ENCODE data around the genes MAP3K14 and RPRML.

DNA sequence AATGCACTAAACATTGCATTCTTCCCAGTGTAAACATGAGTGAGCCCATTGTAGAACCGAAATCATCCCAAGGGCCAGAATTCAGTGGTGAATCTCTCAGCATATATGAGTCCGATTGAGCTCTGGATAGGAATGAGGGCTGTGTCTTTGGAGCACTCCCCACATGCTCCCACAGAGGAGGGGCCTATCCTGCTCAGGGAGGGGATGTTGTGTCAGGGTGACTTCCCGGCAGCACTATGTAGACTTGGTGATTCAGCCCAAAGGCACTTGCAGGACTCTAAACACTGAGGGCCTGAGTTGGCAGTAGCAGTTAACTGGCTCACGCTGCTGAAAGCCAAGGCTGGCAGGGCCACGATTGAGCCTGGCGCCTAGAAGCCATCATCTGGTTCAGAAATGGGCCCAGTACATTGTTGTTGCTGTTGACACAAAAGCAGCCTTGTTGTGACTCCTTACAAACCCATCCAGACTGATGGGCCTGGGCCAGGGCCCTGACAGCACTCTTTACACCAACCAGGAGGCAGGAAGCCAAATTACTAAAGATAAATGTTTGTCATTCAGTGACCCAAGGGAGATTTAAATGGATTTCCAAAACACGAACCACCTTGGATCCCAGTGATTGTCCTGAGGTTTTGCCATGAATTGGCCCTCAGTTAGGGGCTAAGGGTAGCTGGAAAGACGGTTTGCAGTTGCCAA lies 31.9 kb downstream of the NMT1 start:
- RAMPAGE, long total RNA: no peak
- RRBS: no CpG with 5 or more reads among the region's 8 CpGs

DNA sequence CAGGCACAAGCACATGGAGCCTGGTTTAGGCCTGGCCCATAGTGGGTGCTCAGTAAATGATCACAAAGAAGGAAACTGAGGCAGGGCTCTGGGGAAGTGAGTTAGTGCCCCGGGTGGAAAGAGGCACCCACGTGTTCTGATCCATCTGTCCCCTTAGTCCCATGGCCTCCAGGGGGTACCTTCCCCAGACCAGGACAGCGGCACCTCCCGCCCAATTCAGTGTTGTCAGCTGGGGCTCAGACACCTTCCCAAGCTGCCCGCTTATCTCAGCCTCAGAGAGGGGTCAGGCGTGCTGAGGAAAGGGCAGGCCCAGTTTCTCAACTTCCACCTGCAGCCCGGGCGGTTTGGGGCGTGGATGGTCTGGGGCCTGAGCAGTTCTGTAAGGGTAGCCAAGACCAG lies 5.2 kb downstream of the PLCD3 start:
- RAMPAGE, long total RNA: no peak
- RRBS: no CpG with 5 or more reads among the region's 9 CpGs

GRCh38 chr17:45222115-45222609 lies 477 bp downstream of the FMNL1 start:
- RAMPAGE, long total RNA: no peak
- RRBS: 9% methylated on average over 42 of the region's 49 CpGs

DNA sequence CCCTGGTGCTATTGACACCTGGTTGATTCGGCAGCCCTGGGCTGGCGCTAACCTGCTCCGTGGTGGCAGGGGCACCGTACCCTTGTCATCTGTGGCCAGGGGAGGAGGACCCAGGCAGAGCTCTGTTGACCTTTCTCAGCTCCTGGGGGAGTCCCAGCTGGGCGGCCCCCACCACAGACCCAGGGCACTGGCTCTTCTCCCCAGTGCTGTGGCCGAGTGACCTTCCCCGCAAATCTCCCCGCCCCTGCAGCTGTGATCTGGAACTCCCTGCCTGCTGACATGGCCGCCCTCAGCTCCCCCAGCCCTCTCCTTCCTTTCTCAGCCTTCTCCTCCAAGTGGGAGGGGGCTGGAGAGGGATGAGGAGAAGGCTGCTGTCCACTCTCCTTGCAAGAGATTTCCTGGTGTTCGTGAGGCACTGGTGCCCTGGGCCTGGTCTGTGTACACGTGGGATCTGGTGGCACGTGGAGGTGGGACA lies 8.0 kb downstream of the FMNL1 start:
- RAMPAGE, long total RNA: no peak
- RRBS: no CpG with 5 or more reads among the region's 12 CpGs

DNA sequence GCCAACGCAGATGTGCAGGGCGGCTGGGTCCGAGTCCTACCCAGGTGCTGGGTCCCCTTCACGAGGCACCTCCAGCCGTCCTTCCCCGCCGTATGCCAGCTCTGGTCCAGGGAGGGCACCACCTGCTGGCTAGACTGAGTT lies 9.9 kb downstream of the FMNL1 start:
- RAMPAGE, long total RNA: no peak
- RRBS: no CpG with 5 or more reads among the region's 7 CpGs

GRCh38 chr17:45296516-45297048 lies 20.2 kb downstream of the MAP3K14 start:
- RAMPAGE, long total RNA: no peak
- RRBS: no CpG with 5 or more reads among the region's 3 CpGs

GRCh38 chr17:45316117-45317146 lies at the start of gene MAP3K14:
TSS of gene MAP3K14 (minus strand) at chr17:45317020.
- RAMPAGE, long total RNA: start-site peak on the minus strand at chr17:45317019-45317069, 49 and 15 reads in 2 replicates
- RRBS: 1% methylated on average over 33 of the region's 97 CpGs

GRCh38 chr17:45320830-45321364 lies 4.1 kb upstream of the MAP3K14 start:
- RAMPAGE, long total RNA: no peak
- RRBS: no CpG with 5 or more reads among the region's 2 CpGs

DNA sequence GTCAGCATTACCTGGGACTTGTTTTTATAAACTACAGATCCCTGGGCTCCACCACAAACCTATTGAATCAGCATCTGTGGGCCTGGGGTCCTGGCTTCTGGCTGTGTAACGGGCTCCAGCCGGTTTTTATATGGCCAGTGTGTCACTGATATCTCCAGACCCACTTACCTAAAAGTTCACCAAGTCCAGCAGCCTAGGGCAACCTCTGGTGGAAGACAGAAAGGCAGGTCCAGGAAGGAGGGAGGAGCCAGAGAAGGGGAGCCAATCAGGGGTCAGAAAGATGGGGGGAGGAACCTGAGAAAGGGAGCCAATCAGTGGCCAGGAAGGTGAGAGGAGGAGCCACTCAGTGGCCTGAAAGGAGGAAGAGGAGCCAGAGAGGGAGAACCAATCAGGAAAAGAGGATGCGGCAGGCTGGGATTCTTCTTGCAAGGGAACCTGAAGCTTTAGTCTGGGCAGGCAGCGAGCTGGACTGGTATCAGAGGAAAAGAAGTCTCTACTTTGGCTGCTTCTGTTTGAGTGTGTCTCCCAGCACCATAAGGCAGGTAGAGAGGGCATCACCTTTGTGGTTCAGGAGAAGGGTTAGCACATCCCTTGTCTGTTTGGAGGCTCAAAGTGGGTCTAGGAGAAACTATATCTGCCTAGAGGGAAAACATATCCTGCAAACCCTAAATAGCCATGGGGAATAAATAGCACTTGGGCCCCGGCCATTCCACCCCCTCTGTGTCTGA lies 43.5 kb upstream of the CRHR1 start:
- RAMPAGE, long total RNA: no peak
- RRBS: no CpG with 5 or more reads among the region's 5 CpGs

GRCh38 chr17:45935840-45936445 lies 41.6 kb downstream of the MAPT start:
- RAMPAGE, long total RNA: no peak
- RRBS: no CpG with 5 or more reads among the region's 9 CpGs

GRCh38 chr17:46020002-46020462 lies 21.0 kb downstream of the STH start:
- RAMPAGE, long total RNA: no peak
- RRBS: no CpG with 5 or more reads among the region's 6 CpGs

DNA sequence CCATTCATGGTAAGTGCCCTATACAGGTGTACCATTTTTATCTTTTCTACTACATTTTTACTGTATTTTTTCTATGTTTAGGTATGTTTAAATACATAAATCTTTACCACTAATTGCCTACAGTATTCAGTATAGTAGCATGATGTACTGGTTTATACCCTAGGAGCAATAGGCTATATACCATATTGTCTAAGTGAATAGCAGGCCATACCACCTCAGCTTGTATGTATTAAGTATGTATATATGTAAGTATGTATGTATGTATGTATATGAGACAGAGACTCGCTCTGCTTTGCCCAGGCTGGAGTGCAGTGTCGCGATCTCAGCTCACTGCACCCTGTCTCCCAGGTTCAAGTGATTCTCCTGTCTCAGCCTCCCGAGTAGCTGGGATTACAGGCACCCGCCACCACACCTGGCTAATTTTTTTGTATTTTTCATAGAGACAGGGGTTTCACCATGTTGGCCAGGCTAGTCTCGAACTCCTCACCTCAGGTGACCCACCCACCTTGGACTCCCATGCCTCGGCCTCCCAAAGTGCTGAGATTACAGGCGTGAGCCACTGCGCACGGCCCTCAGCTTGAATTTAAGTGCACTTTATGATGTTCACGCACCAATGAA lies 92.6 kb downstream of the STH start:
- RAMPAGE, long total RNA: no peak
- RRBS: no CpG with 5 or more reads among the region's 11 CpGs

DNA sequence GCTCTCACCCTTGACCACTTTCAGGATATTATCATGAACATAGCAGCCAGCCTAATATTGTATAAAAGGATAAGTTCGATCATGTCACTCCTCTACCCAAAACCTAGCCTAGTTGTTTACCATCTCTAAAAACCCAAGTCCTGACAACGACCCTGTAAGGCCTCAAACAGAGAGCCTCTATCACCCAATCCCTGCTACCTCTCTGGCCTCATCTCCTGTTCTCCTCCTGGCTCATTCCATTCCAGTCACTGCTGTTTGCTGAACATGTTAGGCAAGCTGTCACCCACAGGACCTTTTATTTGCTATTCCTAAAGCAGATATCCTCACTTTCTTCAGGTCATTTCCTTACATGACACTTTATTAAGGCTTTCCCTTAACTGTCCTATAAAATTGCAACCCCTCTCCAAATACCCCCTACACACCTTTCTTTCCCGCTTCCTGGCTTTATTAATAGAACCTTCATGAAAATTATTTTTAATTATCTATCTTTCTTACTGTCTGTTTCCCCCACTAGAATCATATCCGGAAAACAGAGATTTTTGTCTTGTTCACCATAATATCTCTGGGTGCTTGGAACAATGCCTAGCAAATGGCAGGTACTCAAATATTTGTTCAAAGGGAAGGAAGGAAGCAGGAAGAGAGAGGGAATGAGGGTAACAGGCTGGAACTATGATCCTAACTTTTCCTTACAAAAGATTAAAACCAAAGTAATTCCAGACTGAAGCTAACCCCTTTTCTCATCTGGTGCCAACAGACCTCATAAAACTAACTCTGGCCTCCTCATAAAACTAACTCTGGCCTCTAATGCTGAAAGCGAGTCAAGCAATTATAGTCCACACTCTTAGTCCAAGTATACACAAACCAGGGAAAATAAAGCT lies 85.0 kb downstream of the KANSL1 start:
- RAMPAGE, long total RNA: no peak
- RRBS: no CpG with 5 or more reads among the region's 5 CpGs

DNA sequence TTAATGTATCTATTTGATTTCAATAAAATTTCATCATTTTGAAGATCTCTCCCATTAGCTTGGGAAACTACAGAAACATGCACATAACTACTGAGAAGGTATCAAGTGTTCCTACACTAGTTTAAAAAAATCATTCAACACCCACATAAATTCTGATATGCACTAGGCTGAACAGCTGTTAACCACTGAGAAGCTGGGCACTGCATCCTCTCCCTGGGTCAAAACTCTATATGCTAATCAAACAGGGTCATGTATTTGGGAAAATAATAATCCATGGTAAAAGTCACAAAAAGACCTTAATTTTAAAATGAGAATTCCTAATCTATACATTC lies 57.3 kb downstream of the KANSL1 start:
- RAMPAGE, long total RNA: no peak

DNA sequence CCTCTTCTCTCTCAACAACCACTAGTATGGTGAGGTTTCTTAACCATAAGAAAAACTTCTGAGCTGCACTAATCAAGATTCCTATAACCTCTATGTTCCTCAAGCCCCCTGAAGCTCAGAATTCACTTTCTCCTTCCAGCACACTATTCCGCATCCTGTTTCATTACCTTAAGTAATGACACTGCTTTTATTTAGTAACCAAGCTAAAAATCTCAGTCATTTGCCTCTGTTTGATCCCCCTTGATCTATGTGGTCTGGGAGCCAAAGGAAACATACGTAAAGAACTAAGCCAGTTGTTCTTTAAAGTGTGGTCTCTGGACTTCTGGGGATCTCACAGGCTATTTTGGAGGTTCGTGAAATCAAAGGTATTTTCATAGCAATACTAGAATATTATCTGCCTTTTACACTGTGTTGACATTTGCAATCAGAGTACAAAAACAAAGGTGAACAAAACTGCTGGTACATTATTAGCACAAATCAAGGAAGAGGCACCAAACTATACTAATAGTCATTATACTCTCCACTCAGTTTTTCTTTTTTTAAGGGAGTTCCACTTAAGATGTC lies 19.9 kb downstream of the KANSL1 start:
- RAMPAGE, long total RNA: no peak
- RRBS: no CpG with 5 or more reads among the region's 3 CpGs

DNA sequence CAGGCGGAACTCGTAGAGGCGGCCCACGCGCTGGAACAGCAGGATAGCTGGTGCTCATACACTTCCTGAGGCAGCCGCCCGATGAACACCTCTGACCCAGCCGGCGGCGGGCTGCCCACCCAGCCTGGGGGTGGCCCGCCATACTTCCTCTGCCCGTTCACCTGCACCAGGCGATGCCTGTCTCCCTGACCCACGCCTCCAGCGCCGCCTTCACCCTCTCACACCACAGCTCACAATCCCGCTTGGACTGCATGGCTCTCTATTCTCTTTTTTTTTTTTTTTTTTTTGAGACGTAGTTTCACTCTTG lies 34.6 kb upstream of the LRRC37A start:
- RAMPAGE, long total RNA: no peak
- RRBS: no CpG with 5 or more reads among the region's 18 CpGs

- RAMPAGE, long total RNA: no peak
- RRBS: 1% methylated on average over 38 of the region's 124 CpGs
Observed at GRCh38 chr17:46266657-46267713, 27.9 kb upstream of the LRRC37A start.

DNA sequence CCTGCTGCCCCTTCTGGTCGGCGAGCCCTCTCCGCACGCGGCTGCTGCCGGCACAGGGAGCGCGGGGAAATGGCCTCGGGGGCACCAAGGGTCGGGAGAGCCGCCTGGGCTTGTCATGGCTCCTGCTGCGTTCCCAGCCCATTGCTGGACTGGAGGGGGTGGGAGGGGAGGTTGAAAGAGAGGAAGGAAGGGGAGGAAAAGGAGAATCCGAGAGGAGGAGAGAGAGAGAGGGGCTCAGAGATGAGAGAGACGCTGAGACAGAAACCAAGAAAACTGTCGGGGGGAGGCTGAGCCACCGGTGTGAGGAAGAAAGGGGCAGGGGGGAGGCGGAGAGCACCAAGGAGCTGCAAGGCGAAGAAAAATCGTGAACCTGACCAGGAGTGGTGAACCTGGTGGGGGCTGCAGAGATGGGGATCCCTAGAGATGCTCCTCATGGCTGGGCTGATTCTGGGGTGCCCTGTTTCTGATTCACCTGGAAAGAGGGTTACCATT lies 1.7 kb upstream of the WNT3 start:
- RAMPAGE, long total RNA: no peak
- RRBS: no CpG with 5 or more reads among the region's 19 CpGs

DNA sequence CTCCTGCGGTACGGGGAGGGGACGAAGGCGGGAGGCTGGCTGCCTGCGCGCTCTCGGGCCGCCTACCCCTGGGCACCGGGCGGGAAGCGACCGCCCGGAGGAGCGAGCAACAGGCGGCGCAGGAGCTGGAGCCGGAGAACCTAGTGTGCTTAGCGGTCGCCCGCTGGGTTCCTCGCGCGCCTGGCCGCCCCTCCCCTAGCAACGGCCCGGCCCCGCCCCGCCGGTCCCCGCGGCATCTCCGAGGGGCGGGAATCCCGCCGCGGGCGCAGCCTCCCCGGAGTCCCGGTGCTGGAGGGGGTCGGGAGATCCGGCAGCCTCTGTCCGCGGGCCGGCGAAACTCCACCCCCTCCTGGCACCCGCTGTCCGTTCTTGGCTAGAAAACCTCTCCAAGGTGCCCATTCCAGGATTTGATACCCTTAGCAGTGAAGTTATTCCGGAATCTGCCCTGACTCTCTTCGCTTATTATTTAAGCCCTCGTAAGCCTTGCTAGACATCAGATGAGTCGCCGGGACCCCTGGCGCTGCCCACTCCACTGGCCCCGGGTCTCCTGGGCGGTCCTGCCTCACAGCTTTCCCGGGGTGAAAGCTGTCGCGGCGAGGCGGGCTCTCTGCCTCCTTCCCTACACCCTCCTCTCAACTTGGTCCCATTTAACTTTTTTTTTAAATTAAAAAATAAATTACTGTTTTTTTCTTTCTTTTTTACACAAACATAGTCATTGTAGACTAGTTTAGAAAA lies at the start of gene RPRML:
Gene RPRML (minus strand): TSS at position 147 of the 735 bp plus-strand sequence.
- RAMPAGE, long total RNA: no peak
- RRBS: 2% methylated on average over 37 of the region's 60 CpGs

DNA sequence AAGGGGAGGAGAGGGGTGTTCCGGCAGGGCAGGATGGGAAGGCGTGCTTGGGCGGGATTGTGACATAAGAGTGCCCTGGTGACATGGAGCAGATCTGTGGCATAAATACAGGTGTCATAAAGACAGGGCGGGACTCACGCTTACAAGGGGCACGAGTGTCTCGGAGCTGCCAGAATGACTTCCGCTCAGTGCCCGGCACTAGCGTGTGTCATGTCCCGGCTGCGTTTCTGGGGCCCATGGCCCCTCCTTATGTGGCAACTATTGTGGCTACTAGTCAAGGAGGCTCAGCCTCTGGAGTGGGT lies 37.9 kb upstream of the RPRML start:
- RAMPAGE, long total RNA: no peak
- RRBS: no CpG with 5 or more reads among the region's 12 CpGs

Measured in epithelial cell of proximal tubule (primary cell).